Mammary microvascular endothelial cell (primary cell): ENCODE results near the genes PMPCB and ATXN7L1.

- RAMPAGE, long total RNA = no peak
Measured at GRCh38 chr7:103038102-103038497, 36.8 kb upstream of the ARMC10 start.

DNA sequence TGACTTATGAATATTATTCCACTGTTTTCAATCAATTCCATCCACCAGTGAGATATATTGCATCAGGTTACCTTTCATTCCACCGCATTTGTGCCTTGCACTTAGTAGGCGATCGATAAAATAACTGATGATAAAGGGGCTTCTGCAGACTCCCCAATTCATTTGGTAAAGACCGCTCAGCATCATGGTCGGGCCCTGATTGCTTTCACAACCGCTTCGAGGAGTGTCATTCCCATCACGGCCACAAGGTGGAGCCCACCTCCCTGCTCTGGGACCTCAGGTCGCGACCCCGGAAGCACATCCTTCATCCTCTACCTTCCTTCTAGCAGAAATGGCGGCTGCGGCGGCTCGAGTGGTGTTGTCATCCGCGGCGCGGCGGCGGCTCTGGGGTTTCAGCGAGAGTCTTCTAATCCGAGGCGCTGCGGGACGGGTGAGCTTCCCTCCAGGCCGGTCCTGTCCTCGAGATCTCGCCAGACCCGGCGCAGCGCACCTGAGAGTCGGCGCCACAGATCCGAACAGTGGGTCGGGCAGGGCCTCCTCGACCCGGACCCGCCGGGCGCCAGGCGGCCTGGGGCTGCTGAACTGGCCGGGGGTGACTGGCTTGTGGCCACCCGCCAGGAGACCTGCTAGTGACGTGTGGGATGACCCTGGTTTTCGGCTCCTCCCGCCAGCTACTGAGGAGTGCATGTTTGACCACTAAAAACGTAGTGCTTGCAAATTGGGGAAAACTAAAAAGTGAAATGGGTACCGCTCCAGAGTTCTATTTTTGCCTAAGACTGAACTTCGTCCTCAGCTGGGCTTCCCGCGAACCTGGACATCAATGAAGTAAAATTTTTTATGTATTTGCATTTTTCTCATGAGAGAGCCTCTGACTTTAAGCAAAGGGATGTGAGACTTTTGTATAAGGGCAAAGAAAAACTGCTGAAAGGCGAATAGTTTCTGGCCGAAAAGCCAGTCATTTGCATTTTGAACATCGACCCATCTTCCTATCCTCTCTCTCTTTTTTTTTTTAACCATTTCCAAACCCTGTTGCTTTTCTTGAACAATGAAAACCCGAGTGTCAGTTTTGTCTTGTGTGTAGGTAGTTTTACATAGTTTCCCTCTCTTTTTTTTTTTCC is at the start of gene PMPCB:
Gene PMPCB (plus strand): TSS at position 307 of the 1,118 bp plus-strand sequence.
- RAMPAGE, long total RNA = no peak

GRCh38 chr7:103299088-103299629 is 1.9 kb downstream of the PMPCB start:
- RAMPAGE, long total RNA = no peak

GRCh38 chr7:103323370-103323970 is 21.1 kb downstream of the DNAJC2 start:
- RAMPAGE, long total RNA = no peak

DNA sequence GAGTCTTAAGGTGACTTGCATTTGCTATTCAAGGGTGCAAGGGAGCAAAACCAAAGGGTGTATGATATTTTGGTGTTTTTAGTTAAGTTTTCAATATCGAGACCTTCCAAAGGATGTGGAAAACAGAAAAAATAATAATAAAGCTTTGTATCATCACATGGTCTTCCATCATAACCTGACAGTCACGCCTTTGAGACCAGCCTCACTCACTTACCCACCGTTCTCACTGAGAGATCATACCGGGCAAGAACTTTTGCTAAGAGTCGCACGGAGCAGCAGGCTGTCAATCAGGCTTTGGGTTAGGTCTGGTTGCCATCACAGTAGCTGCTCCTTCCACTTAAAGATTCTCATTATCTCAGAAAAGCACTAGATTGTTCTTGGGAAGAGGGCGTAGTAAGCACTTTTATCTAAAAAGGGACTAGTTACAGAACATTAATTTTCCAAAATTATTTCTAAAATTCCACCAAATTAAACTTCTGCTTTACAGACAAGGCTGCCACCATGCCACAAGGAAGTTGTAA is 2.0 kb downstream of the RELN start:
- RAMPAGE, long total RNA = no peak

- RAMPAGE, long total RNA = no peak
Measured at GRCh38 chr7:103988386-103988770, 1.1 kb downstream of the RELN start.

- RAMPAGE, long total RNA = no peak
Measured at GRCh38 chr7:104931127-104931760, 82.8 kb upstream of the KMT2E start.

GRCh38 chr7:104936319-104937184 is 77.5 kb upstream of the KMT2E start:
- RAMPAGE, long total RNA = no peak

DNA sequence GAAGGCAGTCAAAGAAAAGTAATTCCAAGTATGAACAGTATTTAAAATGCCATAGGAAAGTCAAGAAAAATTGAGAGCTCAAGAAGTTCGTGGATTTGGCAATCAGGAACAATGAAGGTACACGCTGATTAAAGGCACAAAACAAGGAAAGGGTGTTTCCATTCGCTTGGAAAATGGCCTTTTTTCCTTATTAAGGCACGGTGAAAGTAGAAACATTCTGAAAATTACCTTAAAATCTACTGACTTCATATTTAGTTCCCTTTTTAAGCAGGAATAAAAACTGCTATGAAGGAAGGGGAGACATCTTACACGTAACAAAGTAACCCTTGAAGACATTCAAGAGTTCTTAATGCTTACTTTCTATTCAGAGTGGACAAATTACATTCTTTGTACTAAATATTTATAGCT is 3.2 kb upstream of the KMT2E start:
- RAMPAGE, long total RNA = no peak

- RAMPAGE, long total RNA = no peak
Measured at GRCh38 chr7:105011537-105012315, 2.3 kb upstream of the KMT2E start.

- RAMPAGE, long total RNA = no peak
Measured at GRCh38 chr7:105074484-105075070, 60.6 kb downstream of the KMT2E start.

- RAMPAGE, long total RNA = no peak
Measured at GRCh38 chr7:105261761-105262114, 127.0 kb downstream of the SRPK2 start.

- RAMPAGE, long total RNA = no peak
Measured at GRCh38 chr7:105273265-105273969, 115.3 kb downstream of the SRPK2 start.

- RAMPAGE, long total RNA = no peak
Measured at GRCh38 chr7:105308951-105309399, 79.7 kb downstream of the SRPK2 start.

DNA sequence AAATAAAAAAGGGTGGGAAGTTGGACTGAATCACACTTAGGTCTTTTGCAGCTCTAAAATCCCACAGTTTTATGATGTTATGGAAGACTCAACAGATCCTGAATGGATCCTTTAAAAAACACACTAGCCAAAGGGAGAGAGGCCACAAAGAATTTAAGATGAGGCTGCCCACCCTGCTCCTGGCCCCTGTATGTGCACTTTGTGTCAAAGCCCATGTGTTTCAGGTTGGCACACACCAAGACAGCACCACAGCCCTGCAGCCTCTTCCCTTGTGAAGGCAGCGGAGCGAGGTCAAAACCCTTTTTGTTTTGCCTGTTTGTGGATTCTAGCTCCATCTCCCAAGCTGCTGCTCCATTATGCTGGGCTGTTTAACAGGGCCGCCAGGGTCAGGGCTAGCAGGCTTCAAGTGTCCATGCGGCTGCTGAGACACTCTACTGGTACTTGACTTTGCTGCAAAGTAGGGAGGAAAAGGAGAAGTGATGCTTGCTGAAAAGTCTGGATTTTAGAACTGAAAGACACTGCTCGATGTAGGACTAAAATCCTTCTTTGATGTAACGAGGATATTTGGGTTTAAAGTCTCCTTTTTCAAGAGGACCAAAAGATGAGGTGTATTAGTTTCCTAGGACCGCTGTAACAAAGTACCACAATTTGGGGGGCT is 142.3 kb upstream of the EFCAB10 start:
- RAMPAGE, long total RNA = no peak

- RAMPAGE, long total RNA = no peak
Measured at GRCh38 chr7:105777503-105778249, 98.7 kb downstream of the ATXN7L1 start.

DNA sequence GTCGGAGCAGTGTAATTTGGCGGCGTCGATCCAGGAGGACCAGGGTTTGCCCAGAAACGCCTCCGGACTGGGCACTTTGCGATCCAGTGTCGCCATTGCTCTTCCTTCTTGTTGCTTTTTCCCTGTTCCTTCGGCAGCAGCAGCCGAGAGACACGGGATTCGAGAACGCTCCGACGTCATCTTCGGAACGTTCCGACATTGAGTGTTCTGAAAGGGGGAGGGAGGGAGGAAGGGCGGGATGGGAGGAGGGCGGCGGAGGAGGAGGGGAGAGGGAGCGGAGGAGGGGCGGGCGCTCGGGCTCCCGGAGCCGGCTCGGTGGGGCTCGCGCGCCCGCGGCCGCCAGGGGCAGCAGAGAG is at the start of gene ATXN7L1:
Gene ATXN7L1 (minus strand): TSS at position 221 of the 356 bp plus-strand sequence.
- RAMPAGE, long total RNA = start-site peak on the minus strand centred at position 111 of the sequence, 13 bp wide, 103 and 42 reads in 2 replicates

GRCh38 chr7:105939998-105940450 is 23.0 kb upstream of the CDHR3 start:
- RAMPAGE, long total RNA = no peak

DNA sequence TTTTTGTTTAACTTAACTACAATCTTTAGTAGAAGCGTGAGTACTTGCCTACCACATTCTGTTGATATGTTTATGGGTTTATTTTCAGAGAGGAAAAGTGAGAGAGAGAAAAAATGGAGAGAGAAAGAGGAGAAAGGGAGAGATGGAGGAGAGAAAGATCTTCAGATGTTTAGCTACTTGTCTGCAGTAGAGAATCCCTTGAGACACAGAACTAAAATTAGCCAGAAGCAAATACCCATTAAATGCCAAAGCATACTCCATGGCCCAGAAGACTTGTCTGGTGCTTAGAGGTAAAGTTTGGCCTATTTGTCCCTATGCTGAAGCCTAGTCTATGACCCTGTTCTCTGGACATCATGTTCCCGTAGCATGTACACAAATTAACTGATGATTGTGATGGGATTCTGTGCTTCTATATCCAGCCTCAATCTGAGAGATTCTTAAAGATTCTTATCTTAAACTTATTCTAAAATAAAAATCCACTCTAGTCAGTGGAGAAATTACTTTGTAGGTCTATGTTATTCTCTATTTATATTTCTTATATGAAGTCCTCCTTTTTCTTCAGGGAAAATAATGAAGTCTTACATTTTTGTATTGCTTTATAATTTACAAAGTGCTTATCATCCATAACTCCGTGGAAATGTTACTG is 85.7 kb downstream of the NAMPT start:
- RAMPAGE, long total RNA = no peak

GRCh38 chr7:106216306-106216833 is 68.4 kb downstream of the NAMPT start:
- RAMPAGE, long total RNA = no peak